Placental epithelial cell (primary cell): ENCODE measurements around the genes STRIT1 and PLCH1.

- CAGE, long polyA plus RNA, result no peak
Measured at GRCh38 chr3:155293616-155294028, at the start of gene STRIT1. Gene STRIT1 (minus strand): TSS chr3:155293683.

DNA sequence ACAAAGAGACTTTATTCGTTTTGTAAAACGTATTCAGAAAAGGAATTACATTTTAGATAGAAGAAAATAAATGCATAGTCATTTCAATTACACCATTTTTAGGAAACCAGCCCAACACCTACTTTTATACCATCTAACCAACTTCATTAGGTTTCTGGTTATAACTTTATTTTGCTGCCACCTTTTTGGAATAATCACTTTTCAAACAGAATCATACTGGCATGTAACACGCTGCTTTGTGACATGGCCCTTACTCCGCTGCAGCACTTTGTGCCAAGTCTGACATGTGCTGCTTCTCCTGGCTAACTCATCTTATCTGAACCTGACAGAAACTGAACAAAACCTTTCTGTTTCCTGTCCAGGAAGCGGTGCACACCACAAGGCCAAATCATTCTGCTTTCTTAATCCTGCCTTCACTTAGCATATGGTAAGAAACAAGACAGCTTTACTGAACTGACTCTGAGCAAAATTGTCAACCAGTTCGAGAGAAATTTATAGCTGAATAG is 41.3 kb upstream of the STRIT1 start:
- CAGE, long polyA plus RNA, result no peak

DNA sequence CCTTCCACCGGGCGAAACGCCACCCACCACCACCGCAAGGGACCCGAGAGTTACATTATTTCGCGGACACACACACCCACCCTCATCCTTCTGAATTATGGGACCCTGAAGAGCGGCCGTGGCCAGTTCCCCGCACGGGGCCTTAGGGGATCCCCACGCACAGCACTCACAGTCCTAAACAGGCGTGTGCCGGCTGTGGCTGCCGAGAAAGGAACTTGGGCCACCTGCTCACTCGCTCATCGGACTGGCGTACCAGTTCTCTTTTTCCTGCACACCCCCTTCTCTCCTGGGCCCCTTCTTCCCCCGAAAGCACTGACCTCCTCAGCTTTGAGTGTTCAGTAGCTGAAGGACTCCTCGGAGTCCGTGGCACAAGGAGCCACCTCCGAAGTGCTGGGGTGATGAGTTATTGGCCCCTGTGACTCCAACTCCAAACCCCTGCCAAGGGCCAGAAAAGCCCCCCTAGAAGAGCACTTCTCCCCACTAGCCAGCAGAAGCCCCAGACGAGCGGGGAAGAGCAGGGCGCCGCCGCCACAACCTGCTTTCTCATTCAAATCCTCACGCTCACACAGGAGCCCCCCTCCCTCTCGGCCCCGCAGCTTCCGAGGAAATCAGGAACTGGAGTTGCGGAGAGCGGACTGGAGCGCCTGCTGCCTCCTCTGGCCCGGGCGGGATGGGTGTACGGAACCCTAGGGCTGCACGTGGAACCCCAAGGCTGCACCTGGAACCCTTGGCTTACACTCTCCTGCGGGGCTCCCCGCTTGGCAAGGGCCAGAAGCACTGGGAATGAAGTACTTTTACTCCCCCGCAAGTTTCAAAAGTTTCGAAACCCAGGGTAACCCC is at the start of gene PLCH1:
Gene PLCH1, minus strand, starts transcription at position 549 of the 840 bp plus-strand sequence.
- CAGE, long polyA plus RNA, result no peak

DNA sequence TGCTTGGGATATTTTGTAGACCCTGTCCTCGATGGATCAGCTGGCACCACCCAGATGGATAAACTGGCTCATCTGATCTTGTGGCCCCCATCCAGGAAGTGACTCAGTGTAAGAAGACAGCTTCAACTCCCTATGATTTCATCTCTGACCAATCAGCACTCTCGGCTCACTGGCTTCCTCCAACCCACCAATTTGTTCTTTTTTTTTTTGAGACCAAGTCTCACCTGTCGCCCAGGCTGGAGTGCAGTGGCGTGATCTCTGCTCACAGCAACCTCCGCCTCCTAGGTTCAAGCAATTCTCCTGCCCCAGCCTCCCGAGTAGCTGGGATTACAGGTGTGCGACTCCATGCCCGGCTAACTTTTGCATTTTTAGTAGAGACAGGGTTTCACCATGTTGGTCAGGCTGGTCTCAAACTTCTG is 7.8 kb upstream of the GMPS start:
- CAGE, long polyA plus RNA, result no peak

DNA sequence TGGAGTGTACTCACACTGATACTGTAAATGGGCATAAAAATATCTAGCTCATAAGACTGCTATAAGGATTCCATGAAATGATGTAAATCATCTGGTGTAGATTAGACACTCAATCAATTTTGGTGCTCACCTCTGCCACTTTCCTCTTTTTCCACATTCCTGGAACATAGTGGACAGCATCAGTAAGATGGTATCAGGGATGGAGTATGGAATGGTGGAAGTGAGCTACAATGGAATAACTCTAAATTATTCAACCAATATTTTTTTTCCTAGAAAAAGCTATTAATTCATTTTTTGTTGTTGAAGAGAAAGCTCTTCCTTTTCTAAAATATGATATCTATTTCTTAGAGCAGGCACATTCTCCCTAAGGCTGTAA is 6.6 kb downstream of the KCNAB1 start:
- CAGE, long polyA plus RNA, result no peak

- CAGE, long polyA plus RNA, result no peak
Measured at GRCh38 chr3:156534905-156535627, 19.9 kb downstream of the SSR3 start.

DNA sequence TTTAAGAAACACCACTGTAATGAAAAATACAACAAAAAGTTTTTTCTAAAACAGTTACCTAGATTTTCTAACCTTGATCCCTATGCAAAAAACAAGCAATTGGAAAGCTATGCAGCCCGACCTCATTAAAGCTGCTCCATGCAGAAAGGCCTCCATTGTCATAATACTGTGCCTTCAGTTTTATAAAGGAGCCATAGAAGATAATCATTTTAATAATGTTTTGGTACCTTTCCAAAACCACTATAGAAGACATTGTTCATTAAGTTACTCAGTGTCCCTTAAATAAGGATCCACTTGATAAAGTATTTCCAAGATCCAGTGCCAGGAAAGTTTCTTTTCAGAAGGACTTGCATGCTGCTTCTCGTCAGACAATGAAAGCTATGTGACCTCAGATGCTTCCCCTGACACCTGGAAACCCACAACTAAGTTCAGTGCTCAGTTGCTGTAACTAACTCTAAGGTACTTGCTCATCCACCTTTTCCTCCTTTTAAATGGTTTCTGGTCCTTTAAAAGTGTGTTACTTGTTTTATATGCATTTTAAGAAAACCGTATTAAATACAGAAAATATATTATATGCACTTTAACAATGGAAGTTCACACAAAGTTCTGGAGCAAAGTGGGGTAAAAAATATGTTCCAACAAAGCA is 7.3 kb downstream of the SSR3 start:
- CAGE, long polyA plus RNA, result no peak

DNA sequence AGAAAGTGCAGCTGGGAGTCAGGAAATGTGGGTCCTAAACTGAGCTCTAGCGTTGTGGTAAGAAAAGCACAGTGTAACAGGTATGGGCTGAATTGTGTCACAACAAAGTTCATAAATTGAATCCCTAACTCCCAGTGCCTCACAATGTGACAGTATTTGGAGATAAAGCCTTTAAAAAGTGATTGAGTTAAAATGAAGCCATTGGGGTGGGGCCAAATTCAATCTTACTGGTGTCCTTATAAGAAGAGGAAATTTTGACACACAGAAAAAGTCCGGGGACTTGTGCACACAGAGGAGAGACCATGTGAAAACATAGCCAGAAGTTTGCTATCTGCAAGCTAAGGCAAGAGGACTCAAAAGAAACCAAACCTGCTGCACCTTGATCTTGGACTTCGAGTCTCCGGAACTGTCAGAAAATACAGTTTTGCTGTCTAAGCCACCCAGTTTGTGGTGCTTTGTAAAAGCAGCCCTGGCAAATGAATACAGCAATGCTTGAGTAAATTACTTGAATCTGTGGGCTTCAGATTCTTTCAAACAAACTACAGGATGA is 53.6 kb upstream of the SSR3 start:
- CAGE, long polyA plus RNA, result no peak

- CAGE, long polyA plus RNA, result no peak
Measured at GRCh38 chr3:156658406-156658605, 16.1 kb upstream of the TIPARP start.

- CAGE, long polyA plus RNA, result no peak
Measured at GRCh38 chr3:156674735-156674861, 208 bp downstream of the TIPARP start.

- CAGE, long polyA plus RNA, result no peak
Measured at GRCh38 chr3:156674862-156675865, 774 bp downstream of the TIPARP start.

- CAGE, long polyA plus RNA, result no peak
Measured at GRCh38 chr3:156750847-156751229, 75.3 kb upstream of the LEKR1 start.

- CAGE, long polyA plus RNA, result no peak
Measured at GRCh38 chr3:156809784-156810621, 16.1 kb upstream of the LEKR1 start.

DNA sequence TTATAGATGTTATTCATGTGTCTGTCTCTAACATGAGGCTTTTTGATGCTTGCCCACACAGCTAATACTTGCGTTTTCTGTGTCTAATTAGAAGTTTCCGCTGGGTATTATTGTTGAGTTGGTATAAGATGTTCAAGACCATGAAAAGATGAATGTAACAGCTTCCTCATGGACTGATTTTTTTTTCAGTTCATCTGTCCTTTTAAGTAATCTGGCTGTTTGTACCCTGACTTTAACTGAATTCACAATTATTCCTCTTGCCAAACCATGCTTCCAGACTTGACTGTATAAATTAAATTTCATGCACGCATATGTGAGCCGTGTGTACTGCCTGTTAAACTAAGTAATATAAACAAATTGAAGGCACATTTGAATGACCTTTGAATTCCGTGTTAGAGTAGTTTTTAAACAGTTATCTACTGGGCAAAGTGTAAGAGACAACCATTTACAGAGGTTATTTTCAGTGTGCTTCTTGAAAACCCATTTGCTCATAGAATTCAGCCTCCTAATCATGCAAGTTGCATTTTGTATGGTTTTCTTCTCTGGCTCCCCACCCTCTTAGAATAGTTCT is 10.6 kb upstream of the LEKR1 start:
- CAGE, long polyA plus RNA, result no peak

GRCh38 chr3:156816631-156817536 is 9.3 kb upstream of the LEKR1 start:
- CAGE, long polyA plus RNA, result no peak

DNA sequence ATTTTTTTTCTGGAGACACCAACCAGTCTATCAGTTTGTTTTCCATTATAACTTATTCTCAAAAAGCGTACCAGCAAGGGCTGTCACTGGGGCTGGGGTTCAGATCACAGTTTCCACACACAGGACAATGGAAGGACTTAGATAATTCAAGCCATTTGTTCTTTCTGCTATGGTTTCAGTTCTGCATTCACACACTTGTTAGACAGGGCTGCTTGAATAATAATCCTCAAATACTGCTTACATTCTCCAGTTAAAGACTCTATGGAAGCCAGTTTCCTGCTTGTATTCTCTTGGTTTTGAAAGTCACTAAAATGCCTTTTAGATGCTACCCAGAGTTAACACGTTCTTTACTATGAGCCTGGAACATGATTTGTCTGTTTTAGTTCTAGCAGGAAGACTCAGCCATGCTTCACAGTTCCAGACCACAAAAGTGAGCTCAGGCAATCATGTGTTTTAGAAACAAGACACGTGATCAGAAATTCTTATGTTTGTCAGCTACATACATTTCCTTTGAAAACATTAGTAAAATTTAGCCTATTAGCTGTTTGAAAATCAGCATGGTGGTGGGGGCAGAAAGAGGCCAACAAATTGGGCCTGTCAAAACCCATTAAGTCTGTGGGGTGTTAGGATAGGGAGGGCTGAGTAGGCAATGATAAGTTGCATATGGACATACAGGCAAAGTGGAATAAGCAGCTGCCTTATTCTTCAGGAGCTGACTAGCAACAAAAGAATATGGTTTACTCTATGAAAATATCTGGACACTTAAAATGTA is 152.4 kb downstream of the LEKR1 start:
- CAGE, long polyA plus RNA, result no peak

- CAGE, long polyA plus RNA, result no peak
Measured at GRCh38 chr3:157081381-157082153, 78.4 kb downstream of the CCNL1 start.

GRCh38 chr3:157086345-157086976 is 73.5 kb downstream of the CCNL1 start:
- CAGE, long polyA plus RNA, result no peak

DNA sequence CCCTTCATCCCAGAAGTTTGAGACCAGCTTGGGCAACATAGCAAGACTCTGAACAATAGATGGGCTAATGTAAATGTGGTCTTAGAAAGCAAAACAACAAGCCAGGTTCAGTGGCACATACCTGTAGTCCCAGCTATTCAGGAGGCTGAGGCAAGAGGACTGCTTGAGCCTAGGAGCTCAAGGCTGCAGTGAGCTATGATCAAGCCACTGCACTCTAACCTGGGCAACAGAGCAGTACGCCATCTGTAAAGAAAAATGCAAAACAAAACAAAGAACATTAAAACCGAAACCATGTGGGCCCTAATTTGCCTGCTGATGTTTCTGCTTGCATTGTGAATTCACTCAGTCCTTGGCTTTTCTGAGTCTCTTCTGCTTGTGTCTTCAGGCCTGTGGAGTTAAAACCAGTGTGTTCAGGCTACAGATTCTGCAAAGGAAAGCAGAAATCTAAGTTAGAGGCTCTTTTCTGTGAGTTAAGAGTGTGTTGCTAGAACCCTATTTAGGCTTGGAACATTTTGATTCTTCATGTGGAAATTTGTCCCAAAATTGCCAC is 56.6 kb downstream of the CCNL1 start:
- CAGE, long polyA plus RNA, result no peak

DNA sequence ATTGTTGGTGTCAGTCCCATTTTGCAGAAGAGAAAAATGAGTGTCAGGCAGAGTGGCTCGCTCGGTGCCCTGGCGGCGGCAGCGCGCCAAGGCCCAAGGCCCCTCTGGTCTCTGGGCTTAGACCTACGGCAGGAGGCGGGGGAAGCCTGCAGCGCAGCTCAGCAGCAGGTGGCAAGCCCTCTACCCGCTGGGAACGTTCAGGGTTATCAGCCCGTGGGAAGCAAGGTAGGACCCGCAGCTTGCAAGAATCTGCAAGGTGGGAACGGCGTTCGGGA is 39.9 kb downstream of the CCNL1 start:
- CAGE, long polyA plus RNA, result no peak